Helper T cell (primary cell): ENCODE measurements around a stretch of chr22.

DNA sequence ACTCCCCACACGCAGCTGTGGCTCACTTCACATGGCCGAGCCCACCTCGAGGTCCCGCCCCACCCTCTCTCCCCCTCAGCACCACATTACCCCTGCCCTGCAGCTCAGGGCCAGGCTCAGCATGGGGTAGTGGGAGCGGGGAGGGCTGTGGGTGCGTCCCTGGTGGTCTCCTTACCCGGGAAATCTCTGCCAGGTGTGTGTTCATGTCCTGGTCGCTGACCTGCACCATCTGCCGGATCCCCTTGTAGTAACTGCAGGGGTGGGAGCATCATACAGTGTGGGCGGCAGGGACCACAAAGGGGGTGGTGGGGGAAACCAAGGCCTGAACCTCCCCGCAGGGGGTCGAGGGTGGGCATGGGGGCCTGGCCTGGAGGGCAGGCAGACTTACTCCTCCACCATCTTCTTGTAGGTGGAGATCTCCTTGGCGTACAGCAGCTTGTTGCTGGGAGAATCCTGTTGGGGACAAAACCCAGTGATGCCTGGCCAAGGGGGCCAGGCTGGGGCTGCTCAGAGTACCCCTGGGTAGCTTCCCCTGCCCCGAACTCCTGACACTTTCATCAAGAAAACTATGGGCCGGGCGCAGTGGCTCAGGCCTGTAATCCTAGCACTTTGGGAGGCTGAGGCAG is 6.4 kb upstream of the MAPK11 start:
- PRO-cap, 2 experiments = no peak in any of the 2 experiments

- PRO-cap, 2 experiments = no peak in any of the 2 experiments
These were observed 14.8 kb downstream of the PLXNB2 start for GRCh38 chr22:50292538-50293100.

GRCh38 chr22:50299073-50300134 is 8.0 kb downstream of the PLXNB2 start:
- PRO-cap, 2 experiments = no peak in any of the 2 experiments

- PRO-cap, 2 experiments = no peak in any of the 2 experiments
These were observed 17.5 kb downstream of the SBF1 start for GRCh38 chr22:50457101-50457953.

DNA sequence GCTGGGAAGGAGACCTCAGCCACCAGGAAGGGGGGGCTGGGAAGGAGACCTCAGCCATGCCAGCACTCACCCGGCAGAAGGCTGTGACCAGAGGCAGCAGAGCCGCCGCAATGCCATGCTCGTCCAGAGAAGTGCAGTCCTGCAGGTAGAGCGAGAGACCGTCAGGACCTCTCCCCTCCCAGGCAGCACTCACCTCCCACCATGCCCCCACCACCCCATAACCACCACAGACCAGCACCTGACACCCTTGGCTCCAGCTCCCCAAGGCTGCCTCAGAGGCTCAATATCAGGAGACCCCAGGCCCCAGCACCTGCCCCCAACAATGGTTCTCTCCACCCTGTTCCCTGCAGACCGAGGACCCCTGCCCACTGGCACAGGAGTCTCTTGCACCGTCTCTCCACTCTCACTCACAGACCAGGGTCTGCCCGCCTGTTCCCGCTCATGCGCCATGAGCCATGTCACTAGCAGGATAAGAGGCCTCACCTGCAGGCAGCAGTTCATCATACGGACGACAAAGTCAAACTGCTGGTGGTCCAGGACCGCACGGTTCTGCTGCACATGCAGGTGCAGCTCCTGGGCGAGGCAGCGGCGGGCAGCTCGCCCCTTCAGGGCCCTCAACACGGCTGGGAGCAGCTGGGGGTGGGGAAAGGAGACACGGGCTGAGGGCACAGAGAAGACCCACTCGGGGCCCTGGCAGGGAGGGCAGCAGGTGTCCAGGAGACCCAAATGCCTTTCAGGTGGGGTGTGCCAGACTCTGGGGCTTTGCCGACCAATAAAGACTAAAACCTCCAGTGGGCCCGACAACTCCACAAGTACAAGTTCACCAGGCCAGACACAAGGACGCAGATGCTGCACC is 11.8 kb downstream of the SBF1 start:
- PRO-cap, 2 experiments = no peak in any of the 2 experiments

DNA sequence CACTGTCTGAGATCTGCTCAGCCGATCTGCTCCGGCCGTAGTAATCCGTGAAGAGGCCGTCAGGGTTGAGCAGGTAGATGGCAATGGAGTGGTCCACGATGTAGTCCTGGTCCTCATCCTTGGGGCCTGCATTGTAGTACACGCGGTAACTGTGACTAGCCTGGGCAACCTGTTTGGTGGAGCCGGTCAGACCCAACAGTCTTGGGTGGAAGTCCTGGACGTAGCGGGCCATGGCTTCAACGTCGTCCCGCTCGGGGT is 1.8 kb downstream of the SCO2 start:
- PRO-cap, 2 experiments = no peak in any of the 2 experiments

- PRO-cap, 2 experiments = no peak in any of the 2 experiments
These were observed 826 bp upstream of the ODF3B start for GRCh38 chr22:50532781-50533867.

DNA sequence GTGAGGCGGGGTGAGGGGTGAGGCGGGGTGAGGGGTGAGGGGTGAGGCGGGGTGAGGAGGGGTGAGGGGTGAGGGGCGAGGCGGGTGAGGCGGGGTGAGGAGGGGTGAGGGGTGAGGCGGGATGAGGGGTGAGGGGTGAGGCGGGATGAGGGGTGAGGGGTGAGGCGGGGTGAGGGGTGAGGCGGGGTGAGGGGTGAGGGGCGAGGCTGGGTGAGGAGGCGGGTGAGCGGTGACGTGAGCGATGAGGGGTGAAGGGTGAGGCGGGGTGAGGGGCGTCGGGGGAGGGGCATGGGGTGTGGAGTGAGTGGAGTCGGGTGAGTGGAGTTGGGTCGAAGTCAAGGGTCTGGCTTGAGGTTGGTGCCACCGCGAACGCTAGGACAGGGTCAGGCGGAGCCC is 314 bp downstream of the SYCE3 start:
- PRO-cap, 2 experiments = no peak in any of the 2 experiments

- PRO-cap, 2 experiments = no peak in any of the 2 experiments
These were observed 1.7 kb upstream of the SYCE3 start for GRCh38 chr22:50564372-50564935.

- PRO-cap, 2 experiments = no peak in any of the 2 experiments
These were observed 16.8 kb upstream of the ACR start for GRCh38 chr22:50721230-50721656.

DNA sequence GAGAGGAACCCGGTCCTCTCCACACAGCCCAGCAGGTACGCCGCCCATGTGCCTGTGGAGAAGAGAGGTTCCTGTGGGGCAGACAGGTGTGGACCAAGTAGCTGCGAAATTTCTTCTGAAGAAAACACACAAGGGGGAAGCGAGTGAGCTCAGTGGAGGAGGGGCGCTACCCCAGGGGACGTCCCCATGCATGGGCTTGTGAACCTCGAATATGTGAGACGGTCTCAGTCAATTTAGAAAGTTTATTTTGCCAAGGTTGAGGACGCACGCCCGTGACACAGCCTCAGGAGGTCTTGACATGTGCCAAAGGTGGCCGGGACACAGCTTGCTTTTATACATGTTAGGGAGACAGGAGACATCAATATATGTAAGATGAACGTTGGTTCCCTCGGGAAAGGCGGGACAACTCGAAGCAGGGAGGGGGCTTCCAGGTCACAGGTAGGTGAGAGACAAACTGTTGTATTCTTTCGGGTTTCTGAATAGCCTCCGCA is 596 bp upstream of the RABL2B start:
- PRO-cap, 2 experiments = peak in 2 of 2 experiments; most common minus-strand start position 117 of the sequence (in 2)